HepG2 (cell line): ENCODE measurements around the gene EIF2AK3.

DNA sequence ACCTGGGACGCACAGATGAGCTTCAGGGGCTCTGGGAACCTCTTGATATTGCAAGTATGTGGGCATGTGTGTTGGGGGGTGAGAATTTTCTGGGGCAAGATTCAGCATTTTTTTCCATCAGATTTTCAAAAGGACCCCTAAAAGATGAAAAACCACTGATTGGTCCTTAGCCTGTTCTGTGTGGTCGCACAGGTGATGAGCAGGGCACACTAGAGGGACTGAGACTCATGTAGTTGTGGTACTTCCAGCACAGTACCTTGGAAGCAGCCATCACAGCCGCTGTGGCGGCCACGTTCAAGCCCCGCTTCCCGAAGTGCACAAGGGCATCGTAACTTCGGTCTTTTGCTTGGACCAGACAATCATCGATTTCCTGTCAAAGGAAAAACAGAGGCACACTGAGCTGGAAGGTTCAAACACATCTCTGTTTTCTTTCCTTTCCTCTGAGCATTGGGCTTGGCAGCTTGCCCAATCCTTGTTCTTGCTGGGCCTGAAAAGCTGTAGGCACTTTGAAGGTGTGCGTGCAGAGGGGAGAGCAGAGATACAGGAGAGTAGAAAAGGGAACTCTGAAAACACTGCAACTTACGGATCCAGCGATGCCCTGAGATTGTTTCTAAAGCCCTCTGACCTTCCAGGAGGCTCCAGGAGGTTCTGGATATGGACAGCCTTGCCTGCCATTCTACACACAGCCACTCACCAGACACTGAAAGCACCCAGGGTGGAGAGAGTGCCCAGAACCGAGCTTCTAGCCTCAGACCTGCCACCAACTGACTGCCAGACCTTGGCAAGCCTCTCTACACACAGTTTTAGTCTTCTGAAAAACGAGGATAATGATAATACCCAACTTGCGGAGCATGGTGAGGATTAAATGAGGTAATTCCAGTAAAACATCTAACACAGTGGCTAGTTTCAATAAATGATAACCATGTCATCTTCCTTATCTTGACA is 52.7 kb downstream of the MRPL35 start:
- RRBS, 2 experiments = no CpG with 5 or more reads among the region's 16 CpGs
CAGE:
- cytosol, long polyA minus RNA = no peak
- cytosol, long polyA plus RNA = no peak
- long polyA plus RNA = no peak
- nucleus, long polyA minus RNA = no peak
- nucleus, long polyA plus RNA = no peak

DNA sequence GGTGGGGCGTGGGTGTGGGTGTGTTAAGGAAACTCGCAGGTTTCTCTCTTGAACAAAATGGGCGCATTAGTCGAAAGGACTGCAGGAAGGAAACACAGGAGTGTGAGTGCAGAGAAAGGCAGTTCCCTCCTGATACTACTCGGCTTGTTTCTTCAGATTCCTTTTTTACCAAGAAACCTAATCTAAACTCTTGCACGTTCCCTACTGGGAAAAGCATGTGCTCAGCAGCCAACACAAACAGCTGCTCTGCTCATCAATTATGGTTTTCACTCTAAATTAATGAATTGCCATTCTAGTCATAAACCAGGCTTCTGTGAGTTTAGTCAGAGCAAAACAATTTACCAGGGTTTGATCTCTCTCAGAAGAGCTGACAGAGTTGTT is 57.4 kb downstream of the REEP1 start:
- RRBS, 2 experiments = no CpG with 5 or more reads among the region's 6 CpGs
CAGE:
- cytosol, long polyA minus RNA = no peak
- cytosol, long polyA plus RNA = no peak
- long polyA plus RNA = no peak
- nucleus, long polyA minus RNA = no peak
- nucleus, long polyA plus RNA = no peak

GRCh38 chr2:86461590-86462373 is 20.6 kb downstream of the KDM3A start:
- RRBS, 2 experiments = no CpG with 5 or more reads among the region's 5 CpGs
CAGE:
- cytosol, long polyA minus RNA = no peak
- cytosol, long polyA plus RNA = no peak
- long polyA plus RNA = no peak
- nucleus, long polyA minus RNA = no peak
- nucleus, long polyA plus RNA = start-site peak on the plus strand at chr2:86461537-86461832, 20 and 17 reads in 2 replicates

DNA sequence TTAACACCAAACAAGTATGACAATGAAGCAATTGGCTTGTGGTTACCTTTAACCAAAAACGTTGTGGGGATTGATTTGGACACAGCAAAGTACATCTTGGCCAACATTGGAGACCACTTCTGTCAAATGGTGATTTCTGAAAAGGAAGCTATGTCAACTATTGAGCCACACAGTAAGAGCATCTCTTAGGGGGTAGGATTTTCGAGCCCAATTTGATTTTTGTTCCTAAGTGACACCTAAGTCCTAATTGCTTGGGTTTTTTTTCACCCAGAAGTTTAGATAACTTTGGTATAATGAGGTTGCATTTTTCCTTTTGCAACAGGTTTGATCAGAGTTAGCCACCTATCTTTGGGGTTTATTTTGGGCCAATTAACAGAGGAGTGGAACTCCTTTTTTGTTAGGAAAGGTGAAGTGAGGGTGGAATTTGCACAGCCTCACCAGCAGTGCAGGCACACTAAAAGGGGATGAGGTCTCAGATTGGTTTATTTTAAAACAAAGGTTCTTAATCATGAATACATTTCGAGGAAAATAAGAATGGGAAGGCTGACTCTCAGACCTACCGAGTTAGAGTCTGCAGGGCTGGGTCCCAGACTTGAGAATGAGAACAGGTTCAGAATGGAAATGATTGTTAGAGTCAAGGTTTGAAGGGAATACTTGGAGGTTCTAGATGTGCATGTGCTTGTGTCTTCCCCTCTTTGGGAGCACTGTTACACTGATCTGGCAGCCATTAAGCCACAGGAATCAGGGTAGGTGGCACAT is 33.8 kb downstream of the KDM3A start:
- RRBS, 2 experiments = no CpG with 5 or more reads among the region's 4 CpGs
CAGE:
- cytosol, long polyA minus RNA = no peak
- cytosol, long polyA plus RNA = no peak
- long polyA plus RNA = no peak
- nucleus, long polyA minus RNA = no peak
- nucleus, long polyA plus RNA = no peak

DNA sequence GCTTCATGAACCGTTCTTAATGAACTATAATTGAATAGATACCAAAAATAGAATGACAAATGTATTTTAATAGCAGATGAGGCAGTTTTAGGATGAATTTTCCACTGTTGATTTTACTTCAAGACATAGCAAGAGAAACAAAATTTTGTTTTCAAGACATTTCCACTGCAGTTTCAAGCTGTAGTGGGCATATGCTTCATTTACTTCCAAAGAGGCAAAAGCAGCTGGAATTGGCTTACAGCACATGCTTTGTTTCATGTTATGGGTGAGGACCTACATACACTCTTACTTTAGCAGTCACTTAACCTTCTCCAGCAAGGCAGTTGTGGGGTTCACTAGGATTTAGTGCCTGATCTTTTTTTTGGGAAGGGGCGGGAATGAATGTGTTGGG is 13.7 kb downstream of the CD8A start:
- RRBS, 2 experiments = no CpG with 5 or more reads among the region's 2 CpGs
CAGE:
- cytosol, long polyA minus RNA = no peak
- cytosol, long polyA plus RNA = no peak
- long polyA plus RNA = no peak
- nucleus, long polyA minus RNA = no peak
- nucleus, long polyA plus RNA = no peak

DNA sequence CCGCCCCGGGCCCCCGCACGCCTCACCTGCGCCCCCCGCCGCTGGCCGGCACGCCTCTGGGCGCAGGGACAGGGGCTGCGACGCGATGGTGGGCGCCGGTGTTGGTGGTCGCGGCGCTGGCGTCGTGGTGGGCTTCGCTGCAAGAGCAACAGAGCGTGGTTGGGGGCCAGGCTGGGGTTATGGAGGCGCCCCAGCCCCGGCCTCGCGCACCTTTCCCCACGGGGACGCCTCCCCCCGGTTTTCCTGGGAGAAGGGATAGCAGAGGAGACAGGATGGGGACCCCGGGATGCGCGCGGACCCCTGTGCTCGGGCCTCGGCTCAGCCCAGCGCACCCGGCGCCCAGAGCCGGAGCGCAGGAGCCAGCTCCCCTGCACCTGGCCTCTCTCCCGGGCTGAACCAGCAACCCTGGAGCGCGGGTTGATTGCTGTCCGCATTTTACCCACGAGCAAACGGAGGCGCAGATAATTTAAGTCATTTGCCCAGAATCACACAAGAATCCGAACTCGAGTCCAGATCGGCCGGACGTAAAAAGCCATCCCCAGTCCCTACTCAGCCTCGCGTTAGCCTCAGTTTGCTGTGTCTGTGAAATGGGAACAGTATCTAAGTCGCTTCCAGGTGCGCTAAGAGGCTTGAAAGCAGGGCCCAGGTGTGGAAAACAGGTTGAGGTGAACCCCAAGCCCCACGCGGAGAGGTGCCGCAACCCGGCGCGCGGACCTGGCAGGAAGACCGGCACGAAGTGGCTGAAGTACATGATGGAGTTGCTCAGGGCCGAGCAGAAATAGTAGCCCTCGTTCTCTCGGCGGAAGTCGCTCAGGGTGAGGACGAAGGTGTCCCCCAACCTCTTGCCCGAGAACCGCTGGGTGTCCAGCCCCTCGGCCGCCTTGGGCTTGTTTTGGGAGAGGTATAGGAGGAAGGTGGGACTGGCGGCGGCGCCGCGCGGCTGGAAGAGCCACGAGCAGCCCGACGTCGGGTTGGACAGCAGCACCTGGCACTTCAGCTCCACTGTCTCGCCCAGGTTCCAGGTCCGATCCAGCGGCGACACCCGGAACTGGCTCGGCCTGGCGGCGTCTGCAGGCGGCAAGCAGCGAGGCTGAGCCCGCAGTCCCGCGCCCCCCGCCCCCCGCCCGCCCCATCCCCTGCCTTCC is 727 bp downstream of the CD8A start:
- RRBS, 2 experiments = 66 to 67% methylated on average over 42 to 43 of the region's 101 CpGs
CAGE:
- cytosol, long polyA minus RNA = no peak
- cytosol, long polyA plus RNA = no peak
- long polyA plus RNA = no peak
- nucleus, long polyA minus RNA = no peak
- nucleus, long polyA plus RNA = no peak

DNA sequence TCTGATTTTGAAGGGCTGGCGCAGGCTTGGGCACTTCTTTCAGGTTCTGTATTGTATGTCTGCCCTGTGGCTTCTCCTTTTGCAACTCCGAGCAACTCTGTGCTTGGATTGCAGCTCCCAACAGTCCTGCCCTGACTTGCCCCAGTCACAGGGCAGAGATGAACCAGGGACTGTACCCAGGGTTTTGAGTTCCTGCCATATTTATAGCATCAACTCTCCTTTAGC is 31.1 kb upstream of the CD8A start:
- RRBS, 2 experiments = no CpG with 5 or more reads among the region's 2 CpGs
CAGE:
- cytosol, long polyA minus RNA = no peak
- cytosol, long polyA plus RNA = no peak
- long polyA plus RNA = no peak
- nucleus, long polyA minus RNA = no peak
- nucleus, long polyA plus RNA = no peak

DNA sequence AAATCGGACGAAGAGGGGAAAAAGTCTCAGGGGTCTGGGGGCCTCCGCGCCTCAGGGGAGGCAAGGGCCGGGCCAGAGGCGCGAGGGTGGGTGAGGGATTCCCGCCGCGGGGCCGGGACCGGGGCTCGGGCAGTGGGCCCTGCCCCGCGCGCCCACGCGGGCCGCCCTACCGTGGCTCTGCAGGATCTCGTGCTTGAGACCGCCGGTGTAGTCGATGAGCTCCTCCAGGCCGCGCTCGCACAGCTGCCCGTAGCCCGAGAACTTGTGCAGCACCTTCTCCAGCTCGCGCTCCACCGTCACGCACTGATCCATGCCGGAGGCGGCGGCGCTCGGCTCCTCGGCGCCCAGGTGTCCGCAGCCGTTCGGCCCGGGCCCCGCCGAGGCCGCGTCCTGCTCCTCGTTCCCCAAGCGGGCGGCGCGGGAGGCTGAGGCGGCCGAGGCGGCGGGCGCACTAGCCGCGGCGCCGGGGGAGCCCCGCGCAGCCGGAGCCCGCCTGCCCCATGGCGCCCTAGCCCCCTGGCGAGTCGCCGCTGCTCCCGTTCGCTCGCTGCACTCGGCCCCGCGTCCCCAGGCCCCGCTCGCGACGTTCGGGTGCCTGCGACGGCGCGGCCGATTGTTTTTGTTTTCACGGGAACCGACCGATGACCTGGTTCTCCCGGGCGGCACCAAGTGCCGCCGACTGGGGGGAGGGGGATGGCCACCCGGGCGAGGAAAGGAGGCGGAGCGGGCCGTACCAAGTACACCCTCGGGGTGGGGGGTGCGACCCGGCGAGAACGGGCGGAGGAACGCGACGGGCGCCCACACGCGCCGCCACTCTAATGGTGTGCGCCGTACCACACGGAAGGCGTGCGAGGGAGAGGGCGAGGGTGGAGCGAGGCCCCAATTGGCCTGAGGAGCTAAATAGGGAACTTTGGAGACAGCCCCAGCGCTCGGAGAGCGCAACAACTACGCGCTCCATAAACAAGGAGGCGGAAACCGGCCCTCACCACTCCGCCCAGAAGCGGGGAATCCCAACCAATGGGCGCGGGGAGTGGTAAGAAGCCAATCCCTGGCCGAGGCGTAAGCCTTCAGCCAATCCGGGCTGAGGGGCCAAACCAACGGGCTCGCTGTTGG is 54.5 kb upstream of the PLGLB1 start:
- RRBS, 2 experiments = 4% methylated on average over 3 of the region's 134 CpGs; no CpG with 5 or more reads in 1 of the 2 experiments
CAGE:
- cytosol, long polyA minus RNA = no peak
- cytosol, long polyA plus RNA = no peak
- long polyA plus RNA = start-site peak on the minus strand centred at position 682 of the sequence, 17 bp wide, 26 and 74 reads in 2 replicates
- nucleus, long polyA minus RNA = no peak
- nucleus, long polyA plus RNA = no peak

DNA sequence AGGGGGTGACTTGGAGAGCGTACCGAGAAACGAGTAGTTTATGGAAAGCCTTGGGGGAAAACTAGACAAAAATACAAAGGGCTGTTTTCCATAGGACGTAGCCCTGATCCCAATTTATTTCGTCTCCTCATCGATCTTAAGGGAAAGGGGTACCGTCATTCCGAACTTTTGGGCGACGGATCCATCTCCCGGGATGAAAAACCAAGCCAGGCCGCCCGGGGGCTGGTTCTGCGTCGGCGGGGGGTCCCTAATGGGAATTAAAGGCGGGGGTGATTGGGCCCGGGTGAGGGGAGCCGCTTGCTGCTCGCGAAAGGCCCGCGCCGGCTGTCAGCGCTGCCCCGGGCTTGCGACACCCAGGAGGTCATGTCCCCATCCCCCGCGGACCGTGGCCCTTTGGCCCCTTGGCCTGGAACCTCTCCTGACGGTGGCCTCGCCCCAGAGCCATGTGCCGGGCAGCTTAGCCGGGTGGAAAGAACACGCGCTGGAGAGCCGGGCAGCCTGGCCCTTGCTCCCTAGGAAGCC is 55.3 kb upstream of the PLGLB1 start:
- RRBS, 2 experiments = no CpG with 5 or more reads among the region's 37 CpGs
CAGE:
- cytosol, long polyA minus RNA = no peak
- cytosol, long polyA plus RNA = no peak
- long polyA plus RNA = no peak
- nucleus, long polyA minus RNA = no peak
- nucleus, long polyA plus RNA = no peak

DNA sequence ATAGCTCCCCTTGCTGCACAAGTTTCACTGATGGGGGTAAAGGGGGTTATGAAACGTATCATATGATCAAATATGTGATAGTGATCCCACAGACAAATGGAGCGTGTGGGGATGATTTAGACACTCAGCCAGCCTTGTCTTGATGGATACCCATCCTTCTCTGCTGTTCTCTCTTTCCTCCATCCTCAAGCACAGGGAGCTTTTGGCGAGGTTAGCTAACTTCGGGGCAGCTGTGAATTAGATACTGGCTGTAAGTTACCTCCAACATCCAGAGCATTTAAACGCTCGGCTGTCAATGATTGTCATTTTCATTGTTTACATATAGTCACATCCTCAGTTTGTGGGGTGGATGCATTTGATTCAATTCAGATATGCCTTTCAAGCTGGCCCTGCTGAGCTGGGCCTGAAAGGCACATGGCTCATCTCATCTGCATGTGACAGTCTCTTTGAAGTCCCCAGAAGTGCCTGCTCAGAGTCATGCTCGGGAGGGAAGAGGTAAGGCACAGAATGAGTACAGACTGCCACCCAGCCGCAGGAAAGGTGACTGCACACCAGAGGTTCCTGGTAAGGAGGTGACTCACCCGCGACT is 281.4 kb upstream of the PLGLB2 start:
- RRBS, 2 experiments = no CpG with 5 or more reads among the region's 10 CpGs
CAGE:
- cytosol, long polyA minus RNA = no peak
- cytosol, long polyA plus RNA = no peak
- long polyA plus RNA = no peak
- nucleus, long polyA minus RNA = no peak
- nucleus, long polyA plus RNA = no peak

GRCh38 chr2:88045856-88046261 is 9.7 kb downstream of the KRCC1 start:
- RRBS, 2 experiments = no CpG with 5 or more reads among the region's 4 CpGs
CAGE:
- cytosol, long polyA minus RNA = no peak
- cytosol, long polyA plus RNA = no peak
- long polyA plus RNA = no peak
- nucleus, long polyA minus RNA = no peak
- nucleus, long polyA plus RNA = no peak

DNA sequence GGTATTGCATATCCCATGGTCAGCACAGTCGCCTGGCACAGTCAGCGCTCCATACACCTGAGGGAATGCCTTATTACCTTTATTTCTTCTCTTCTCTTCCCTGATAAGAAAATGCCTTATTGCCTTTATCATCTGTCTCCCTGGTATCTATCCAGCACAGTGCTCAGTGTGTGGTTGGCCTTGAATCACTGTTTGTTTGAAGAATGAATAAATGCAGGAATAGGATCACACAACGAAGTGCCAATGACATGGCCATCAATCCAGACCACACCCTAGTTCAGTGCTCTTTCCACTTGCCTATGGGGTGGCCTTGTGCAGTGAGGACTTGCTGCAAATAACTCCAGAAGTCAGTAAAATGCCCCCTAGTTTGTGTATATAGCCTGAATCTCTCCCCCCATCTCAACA is 397 bp downstream of the FABP1 start:
- RRBS, 2 experiments = no CpG with 5 or more reads among the region's 3 CpGs
CAGE:
- cytosol, long polyA minus RNA = no peak
- cytosol, long polyA plus RNA = no peak
- long polyA plus RNA = no peak
- nucleus, long polyA minus RNA = no peak
- nucleus, long polyA plus RNA = no peak

DNA sequence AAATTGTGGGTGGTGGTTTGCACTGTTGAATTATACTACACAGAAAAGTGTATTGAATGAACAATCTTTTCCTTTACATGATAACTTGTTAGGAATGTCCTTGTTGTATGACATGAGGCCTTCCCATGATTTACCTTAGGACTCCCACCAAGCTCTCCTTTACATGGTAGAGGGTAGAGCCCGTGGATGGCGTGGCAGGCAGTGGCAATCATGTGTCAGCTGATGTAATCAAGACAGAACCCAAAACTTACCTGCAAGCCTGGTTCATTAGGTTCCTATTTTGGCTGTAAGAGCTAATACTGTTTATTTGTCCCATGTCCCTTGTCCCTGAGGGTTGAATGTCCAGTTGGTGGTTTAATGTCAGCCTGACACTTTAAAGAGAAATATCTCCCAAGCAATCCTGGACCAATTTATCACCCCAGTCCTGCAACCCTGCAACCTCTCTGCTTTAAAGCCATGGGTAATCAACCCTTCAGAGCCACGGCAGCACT is 5.9 kb upstream of the FABP1 start:
- RRBS, 2 experiments = no CpG with 5 or more reads among the region's 3 CpGs
CAGE:
- cytosol, long polyA minus RNA = no peak
- cytosol, long polyA plus RNA = no peak
- long polyA plus RNA = no peak
- nucleus, long polyA minus RNA = no peak
- nucleus, long polyA plus RNA = no peak

- RRBS, 2 experiments = no CpG with 5 or more reads among the region's 5 CpGs
CAGE:
- cytosol, long polyA minus RNA = no peak
- cytosol, long polyA plus RNA = no peak
- long polyA plus RNA = no peak
- nucleus, long polyA minus RNA = no peak
- nucleus, long polyA plus RNA = no peak
Measured at GRCh38 chr2:88139216-88139979, 11.5 kb upstream of the FABP1 start.

GRCh38 chr2:88178080-88178437 is 7.9 kb downstream of the THNSL2 start:
- RRBS, 2 experiments = no CpG with 5 or more reads among the region's 3 CpGs
CAGE:
- cytosol, long polyA minus RNA = no peak
- cytosol, long polyA plus RNA = no peak
- long polyA plus RNA = no peak
- nucleus, long polyA minus RNA = no peak
- nucleus, long polyA plus RNA = no peak

DNA sequence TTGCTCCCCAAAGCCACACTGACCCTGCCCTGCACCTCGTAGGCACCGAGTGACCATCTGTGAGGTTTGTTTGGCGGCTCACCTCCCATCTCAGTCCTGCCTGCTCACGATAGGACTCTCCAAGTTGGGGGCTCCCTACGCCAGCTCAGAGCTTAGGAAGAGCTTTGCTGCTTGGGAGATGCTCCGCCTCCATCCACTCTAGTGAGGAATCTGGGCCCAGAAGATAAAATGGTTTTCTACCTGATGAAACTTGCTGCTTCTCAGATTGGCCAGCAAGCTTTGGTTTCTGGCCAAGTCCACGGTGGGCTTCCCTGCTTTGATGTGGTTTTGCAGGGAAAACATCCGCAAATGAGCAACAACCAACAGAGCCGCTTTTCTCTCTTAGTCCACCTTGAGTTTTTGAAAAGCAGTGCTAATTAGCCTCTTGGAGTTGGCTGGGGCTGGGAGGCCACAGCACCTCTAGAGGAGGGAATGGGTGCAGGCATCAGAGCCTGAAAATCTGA is 42.1 kb downstream of the THNSL2 start:
- RRBS, 2 experiments = no CpG with 5 or more reads among the region's 9 CpGs
CAGE:
- cytosol, long polyA minus RNA = start-site peak on the minus strand centred at position 146 of the sequence, 41 bp wide, 8 reads
- cytosol, long polyA plus RNA = start-site peak on the minus strand centred at position 167 of the sequence, 65 bp wide, 5 and 5 reads in 2 replicates
- long polyA plus RNA = no peak
- nucleus, long polyA minus RNA = no peak
- nucleus, long polyA plus RNA = no peak

DNA sequence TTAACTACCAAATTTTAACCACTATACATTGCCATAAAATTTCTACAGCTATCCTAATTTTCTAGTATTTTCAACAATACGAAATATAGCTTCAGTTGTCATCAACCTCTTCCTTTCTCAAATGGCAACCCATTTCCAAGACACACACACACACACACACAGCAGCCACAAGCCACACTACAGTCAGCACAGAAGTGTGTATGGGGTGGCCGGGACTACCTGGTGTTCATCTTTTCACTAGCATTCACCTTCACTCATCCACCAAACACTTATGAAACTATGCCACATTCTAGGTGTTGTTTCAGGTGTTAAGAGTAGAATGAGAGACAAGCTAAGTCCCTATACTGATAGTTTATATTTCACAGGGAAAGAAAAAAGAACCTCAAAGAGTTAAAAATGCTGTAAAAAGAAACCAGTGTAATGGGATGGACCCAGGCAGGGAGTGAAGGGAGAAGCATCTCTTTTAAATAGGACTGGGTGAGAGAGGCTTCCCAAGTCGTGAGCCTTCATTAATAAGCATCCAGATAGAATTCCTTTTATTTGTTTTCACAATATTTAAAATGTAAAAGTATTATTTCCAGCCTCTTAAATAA is 40.1 kb downstream of the TEX37 start:
- RRBS, 2 experiments = no CpG with 5 or more reads among the region's 3 CpGs
CAGE:
- cytosol, long polyA minus RNA = no peak
- cytosol, long polyA plus RNA = no peak
- long polyA plus RNA = no peak
- nucleus, long polyA minus RNA = no peak
- nucleus, long polyA plus RNA = no peak

DNA sequence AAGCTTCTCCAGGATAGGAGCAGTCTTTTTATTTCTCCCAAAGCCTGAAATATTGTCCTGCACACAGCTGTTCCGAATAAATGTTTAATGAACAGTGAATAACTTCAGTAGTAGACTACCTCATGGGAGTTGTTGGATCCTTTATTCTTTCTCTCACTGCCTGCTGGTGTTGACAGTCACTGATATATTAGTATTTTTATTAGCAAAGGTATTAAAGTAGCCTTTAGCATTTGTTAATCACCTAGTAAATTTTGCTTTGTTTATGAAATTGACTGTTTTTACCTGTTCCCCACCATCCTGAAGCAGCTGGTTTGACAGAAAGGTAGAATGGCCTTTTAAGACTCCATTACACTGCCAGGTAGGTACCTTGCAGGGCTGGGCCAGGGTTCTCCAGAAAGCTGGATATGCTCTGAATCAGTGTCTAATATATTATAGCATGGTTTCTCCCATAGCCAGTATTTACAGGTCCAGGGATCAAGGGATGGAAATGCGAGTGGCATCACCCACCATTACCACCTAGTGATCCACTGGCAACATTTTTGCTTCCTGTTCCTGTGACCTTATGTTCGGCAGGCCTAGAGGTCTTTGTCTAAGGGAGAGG is 45.6 kb downstream of the EIF2AK3 start:
- RRBS, 2 experiments = no CpG with 5 or more reads among the region's 3 CpGs
CAGE:
- cytosol, long polyA minus RNA = no peak
- cytosol, long polyA plus RNA = no peak
- long polyA plus RNA = no peak
- nucleus, long polyA minus RNA = no peak
- nucleus, long polyA plus RNA = no peak

DNA sequence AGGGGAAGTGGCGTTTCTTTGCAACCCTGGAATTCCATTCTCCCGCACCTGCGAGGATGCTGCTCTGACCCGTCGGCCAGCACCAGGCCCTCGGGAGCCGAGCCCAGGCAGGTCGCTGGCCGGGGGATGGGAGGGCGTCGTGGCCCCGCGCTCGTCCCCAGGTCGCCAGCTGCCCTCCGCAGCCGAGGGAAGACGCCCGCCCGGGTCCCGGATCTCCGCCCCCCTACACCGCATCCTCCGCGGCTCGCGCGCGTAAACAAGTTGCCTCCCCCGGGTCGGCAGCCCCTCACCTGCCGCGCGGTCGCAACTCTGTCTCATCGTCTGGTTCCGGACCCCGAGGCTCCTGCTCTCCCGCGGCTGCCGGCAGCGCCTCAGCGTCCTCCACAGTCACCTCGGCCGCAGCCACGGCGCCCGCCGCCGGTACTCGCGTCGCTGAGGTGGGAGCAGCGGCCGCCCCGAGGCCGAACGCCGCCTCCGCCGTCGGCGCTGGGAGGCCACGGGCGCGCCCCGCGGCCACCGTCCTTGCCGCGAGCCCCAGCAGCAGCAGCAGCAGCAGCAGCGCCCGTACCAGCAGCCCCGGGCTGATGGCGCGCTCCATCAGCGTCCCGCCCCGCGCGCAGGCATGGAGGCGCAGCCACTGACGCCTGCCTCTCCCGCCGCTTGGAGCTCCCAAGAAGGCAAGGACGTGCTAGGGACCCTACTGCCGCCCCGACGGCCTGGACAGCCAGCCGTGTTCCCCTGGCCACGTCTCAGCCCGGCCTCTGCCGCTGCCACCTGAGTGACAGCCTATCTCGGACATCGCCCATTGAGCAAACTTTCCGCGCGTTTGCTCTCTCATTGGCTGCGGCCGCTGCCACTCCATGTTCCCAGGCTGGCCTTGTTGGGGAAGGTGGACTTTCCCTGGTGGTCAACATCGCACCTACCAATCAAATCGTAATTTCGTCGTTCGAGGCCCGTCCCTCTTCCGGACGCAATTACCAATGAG is at the start of gene EIF2AK3:
Gene EIF2AK3, minus strand, starts transcription at position 788 of the 985 bp plus-strand sequence.
- RRBS, 2 experiments = 1 to 2% methylated on average over 40 of the region's 108 CpGs
CAGE:
- cytosol, long polyA minus RNA = start-site peak on the minus strand centred at position 728 of the sequence, 59 bp wide, 75 reads
- cytosol, long polyA plus RNA = start-site peak on the minus strand centred at position 757 of the sequence, 39 bp wide, 35 and 92 reads in 2 replicates
- long polyA plus RNA = start-site peak on the minus strand centred at position 750 of the sequence, 67 bp wide, 71 and 115 reads in 2 replicates
- nucleus, long polyA minus RNA = start-site peak on the minus strand centred at position 751 of the sequence, 25 bp wide, 20 reads
- nucleus, long polyA plus RNA = start-site peak on the minus strand centred at position 743 of the sequence, 82 bp wide, 185 and 444 reads in 2 replicates

- RRBS, 2 experiments = no CpG with 5 or more reads among the region's 6 CpGs
CAGE:
- cytosol, long polyA minus RNA = no peak
- cytosol, long polyA plus RNA = no peak
- long polyA plus RNA = no peak
- nucleus, long polyA minus RNA = no peak
- nucleus, long polyA plus RNA = no peak
Measured at GRCh38 chr2:88754755-88755399, 63.4 kb downstream of the RPIA start.